Parietal lobe (tissue), 2 donors: Measurements from ENCODE around the gene RPL17.

DNA sequence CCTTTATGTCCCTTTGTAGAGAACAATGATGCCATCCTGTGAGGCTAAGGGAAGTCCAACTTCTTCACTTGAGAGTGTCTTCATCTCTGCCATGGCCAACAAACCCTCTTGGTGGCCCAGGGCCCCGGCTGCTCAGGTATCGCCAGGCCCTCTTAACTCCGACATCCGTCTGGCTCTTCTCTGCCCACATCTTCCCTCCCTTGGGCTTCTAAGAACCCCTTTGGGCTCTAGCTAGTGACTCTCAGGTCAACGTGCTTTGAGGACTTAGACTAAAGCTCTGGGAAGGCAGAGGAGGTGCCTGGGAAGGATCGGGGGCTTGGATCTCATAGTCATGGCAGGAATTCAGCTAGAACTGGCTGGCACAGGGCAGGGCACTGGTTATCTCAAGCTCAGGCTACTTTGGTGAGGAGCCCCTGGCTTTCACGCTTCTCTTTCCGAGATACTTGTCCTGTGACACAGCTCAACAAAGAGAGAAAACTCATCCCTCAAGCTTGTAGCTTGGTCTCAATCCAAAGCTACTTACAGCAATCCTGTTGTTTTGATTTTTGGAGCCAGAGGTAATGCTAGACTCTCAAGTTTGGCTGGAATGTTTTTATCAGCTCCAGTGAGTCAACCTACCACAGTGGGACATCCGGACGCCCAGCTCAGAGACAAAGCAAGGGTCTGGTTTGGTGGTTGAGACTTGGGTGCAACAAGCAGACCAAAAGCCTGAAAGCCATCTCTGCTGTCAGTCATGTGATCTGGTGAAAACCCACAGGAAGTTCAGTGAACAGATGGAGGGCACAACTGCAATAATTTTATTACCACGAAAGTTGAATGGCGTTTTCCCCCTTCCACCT, 102.0 kb upstream of the SMAD7 start:
- RAMPAGE, long total RNA = no peak

- RAMPAGE, long total RNA = no peak
Measured at GRCh38 chr18:49140992-49141641, 190.4 kb upstream of the SMAD7 start.

DNA sequence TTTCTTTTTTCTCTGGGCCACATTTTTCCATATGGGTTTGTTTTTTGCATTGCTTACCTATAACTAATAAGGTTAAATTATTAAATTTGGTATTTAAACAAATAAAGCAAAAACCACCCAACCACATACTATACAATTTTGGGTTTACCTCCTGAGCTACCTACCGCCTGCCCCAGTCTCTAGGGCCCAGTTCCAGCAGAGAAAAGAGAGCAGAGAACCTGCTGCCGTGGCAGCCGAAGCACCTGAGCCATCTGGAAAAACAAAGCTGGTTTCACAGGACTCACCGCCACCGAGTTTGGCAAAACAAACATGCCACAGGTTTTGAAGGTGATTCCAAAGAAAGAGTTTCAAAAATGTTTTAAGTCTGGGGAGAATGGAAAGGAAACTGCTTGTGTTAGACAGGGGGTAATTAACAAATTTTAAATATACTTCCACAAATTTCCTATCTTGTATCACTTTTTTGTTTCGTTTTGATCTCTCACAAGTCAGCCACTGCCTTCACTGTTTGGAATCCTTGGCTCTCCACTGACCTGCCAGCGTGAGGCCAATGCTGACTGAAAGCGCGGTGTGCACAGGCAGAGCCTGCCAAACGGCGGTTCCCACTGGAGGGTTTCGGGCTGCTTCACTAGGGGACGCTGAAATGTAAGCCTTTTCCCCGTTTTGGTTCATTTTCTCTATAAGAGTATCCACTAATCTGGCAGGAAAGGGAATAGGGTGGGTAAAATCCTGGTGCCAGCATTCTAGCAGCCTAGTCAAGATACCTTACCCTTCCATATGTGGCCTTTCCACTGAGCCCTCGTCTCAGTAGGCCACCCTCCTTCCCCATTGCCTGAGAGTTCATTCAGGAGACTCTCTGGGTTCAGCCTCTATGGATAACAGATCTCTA, 91.7 kb downstream of the DYM start:
- RAMPAGE, long total RNA = no peak

DNA sequence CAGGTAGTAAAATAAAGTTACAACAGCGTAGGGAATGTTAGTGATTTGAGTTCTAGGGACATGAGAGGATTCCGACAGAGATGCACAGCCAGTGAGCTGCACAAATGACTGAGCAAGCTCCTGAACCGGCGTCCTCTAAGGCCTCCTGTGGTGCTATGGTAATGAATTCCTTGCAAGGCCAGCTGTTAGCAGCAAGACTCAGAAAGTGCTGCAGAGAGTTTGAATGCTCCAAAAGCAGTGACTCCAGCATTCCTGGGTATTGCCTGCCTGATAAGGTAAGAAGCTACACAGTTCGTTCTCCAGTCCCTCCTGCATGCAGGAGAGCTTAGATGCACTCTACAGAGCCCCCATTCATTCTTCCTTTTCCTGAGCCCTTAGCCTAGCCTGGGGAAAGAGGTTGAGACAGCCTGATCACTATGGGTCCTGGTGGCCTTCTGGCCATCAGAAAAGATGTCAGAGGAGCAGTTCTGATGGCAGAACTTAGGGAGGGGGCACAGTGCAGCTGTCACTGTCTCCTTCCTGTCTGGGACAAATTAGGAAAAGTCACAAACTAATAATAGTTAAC, 4.9 kb upstream of the DYM start:
- RAMPAGE, long total RNA = no peak

DNA sequence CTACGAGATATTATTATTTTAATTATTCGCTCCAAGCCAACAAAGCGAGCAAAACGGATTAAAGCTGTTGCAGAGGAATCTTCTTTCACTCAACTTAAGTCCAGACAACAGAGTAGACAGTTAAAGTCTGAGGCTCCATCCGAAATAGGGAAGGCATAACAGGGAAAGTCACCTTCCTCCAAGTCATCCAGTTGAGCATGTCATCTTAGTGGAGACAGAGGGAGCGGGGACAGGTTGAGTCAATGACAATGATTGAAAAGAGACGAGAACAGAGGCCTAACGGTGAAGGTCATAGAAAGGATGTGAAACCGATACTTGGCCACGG, 492 bp downstream of the C18orf32 start:
- RAMPAGE, long total RNA = no peak

- RAMPAGE, long total RNA = start-site peak on the minus strand at chr18:49492419-49492482, 17,712 and 124 reads in 2 replicates
Measured at GRCh38 chr18:49491570-49492658, at the start of gene RPL17. Gene RPL17 (minus strand): TSS chr18:49492465.

- RAMPAGE, long total RNA = no peak
Measured at GRCh38 chr18:49612975-49613414, 51.1 kb downstream of the LIPG start.

GRCh38 chr18:49618916-49619462, 57.1 kb downstream of the LIPG start:
- RAMPAGE, long total RNA = no peak

GRCh38 chr18:49729642-49730058, 83.7 kb downstream of the ACAA2 start:
- RAMPAGE, long total RNA = no peak

DNA sequence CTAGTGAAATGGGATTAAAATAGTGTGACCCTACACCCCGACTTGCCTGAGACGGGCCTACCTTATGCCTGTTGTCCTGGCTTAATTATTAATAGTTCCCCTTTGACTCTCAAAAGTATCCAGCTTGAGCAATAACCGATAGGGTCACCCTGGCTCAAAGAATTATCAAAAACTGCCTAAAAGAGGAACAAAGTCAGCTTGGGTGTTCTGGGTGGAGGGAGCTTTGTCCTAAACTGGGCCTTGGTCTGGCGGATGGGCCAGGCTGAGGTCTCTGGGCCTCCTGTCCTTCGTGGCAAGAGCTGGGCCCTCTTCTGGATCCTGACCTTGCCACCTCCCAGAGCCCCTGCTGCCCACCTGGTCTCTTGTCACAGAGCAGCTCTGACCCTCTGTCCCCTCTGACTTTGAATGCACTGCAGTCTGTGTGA, 56.3 kb downstream of the ACAA2 start:
- RAMPAGE, long total RNA = no peak

DNA sequence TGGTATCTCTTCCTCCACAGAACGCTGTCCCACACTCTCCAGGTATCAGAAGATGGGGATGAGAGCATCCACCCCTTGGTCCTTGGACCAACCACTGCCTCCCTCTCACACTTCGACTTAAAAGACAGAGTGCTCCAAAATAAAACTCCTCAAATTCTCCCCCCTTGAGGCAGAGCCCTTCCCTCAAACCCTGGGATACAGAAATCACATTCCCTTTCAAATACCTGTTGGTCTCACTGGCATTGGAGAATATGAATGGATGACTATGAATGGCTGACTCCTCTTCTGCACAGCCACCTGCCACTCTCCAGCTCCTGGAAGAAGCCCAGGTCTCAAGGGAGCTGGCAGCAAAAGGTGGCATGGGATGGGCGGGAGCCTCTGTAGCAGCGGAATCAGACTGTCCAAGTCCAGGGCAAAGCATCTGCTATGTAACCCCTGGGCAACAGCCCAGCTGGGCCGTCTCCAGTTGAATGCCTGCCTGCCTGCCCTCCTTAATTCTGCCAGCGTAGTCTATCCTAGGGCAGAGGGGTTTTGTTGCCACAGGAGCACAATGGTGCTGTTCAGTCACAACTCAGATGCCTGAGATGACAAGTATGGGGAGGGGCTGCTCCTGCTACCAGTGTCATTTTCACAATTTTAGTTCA, 115.5 kb downstream of the MYO5B start:
- RAMPAGE, long total RNA = no peak

DNA sequence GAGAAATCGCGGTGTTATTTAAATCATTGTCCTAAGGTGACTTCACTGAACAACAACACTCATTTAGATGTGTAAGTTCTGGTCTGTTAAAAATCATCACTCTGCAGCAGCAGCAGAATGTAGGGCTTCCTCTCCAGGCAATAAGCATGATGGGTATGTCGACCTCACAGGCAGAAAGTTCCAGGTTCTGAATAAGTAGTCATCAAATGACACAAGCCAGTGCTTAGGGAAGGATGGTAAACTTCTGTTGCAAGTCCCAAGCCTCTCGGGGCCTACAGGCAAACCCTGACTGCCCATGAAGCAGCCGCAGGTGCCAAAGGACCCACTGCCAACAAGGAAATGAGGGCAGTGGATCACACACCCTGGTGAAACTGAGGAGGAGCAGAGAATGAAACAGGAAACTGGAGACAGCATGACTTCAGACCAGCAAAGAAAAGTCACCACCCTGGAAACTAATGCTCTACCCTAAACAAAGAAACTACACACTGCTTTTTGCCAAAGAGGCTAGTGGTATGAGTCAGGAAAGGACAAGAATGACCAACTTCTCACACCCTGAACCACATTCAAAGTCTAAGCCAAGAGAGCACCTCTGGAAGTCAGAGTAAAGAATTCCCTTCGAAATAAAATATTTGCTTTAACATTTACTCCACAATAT, 97.3 kb downstream of the MYO5B start:
- RAMPAGE, long total RNA = no peak

DNA sequence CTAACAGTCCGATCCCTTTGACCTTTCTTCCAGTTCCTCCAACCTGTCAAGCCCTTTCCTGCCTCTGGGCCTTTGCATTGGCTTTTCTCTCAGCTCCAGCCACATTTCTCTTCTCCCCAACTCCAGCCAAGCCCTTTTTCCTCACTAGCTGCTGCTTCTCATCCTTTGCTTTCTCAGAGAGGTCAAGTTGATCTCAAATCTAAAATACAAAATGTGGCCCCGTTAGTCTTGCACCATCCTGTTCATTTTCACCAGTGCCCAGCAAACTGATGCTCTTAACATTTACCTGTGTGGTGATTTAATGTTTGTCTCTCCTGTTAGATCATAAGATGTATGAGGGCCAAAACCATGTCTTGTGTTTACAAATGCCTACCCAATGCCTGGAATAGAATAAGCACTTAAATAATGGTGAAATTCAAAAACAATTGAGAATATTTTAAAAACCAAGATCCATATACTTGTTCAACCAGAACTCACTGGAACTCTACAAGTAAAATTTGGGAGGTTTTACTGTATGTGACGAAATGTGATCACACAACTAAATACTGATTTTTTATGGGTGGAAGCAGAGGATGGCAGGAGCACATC, 37.4 kb downstream of the MYO5B start:
- RAMPAGE, long total RNA = no peak

DNA sequence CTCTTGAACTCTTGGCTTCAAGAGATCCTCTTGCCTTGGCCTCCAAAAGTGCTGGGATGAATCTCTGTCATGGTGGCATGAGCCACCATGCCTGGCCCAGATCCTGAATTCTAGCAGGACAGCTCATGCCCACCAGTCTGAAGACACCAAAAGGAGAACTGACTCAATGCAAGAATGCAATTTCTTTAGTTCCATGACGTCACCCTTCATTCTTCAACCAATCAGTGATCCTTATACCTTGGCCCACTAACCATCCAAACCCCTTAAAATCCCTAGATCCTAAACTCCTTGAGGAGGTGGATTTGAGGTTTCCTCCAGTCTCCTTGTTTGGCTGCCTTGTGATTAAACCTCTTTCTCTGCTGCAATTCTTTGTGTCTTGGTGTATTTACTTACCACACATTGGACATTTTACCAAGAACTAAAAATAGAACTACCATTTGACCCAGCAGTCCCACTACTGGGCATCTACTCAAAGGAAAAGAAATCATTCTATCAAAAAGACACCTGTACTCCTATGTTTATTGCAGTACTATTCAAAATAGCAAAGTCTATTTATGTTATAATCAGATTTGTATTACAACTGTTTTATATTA, 25.8 kb upstream of the CXXC1 start:
- RAMPAGE, long total RNA = no peak

GRCh38 chr18:50797067-50798141, 22.4 kb downstream of the MRO start:
- RAMPAGE, long total RNA = no peak

- RAMPAGE, long total RNA = no peak
Measured at GRCh38 chr18:50816696-50817213, 3.1 kb downstream of the MRO start.

DNA sequence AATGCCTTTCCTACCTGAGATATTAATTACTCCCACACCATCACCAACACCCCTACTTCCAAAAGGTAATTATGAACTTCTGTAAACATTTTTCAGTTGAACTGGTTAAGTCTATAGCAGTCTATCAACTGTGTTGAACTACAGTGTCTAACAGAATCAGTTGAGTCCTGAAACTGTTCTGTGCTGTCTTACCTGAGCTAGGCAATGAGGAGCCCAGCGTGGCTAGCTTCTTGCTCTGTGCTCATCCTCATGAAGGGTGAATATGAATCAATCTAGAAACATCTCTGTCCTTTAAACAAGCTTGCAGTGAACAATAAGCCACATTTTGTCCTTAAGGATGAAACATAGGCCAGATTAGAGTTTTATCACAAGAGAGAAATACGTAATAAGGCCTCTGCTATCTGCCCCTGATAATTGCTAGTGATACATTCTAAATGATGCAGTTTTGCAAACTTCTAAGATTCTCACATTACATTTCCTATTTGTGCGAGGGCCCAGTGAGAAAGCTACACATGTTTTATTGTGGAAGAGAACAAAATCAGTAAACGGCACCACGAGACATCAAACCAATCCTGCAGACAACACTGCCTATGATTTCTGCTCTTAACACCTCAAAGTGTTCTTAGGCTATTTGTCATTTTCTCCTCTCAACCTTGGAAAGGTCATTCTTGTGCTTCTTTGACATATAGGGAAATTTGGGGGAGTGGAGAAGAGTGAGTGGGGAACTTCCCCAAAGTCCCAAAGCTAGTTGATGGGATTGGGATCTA, 5.5 kb upstream of the MRO start:
- RAMPAGE, long total RNA = no peak

DNA sequence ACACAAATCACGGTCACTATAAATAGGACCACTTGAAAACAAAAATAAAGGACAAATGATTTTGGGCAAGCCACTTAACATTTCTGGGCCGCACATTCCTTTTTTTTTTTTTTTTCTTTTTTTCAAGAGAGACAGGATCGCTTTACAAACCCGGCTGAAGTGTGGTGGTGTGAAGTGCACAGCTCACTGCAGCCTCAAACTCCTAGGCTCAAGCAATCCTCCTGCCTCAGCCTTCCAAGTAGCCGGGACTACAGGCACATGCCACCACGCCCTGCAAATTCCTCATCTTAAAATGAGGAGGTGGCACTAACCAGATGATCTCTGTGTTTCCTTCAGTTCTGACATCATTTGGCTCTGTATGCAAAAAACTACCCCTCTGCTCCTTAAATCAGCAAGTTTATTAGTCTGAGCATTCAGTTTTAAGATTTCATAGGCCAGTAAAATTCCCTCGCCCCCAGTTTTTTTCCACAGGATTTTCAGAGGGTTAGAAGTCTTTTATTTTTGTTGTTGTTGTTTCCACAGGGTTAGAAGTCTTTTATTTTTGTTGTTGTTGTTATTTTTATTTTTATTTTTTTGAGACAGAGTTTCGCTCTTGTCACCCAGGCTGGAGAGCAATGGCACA, 28.4 kb upstream of the MRO start:
- RAMPAGE, long total RNA = no peak

DNA sequence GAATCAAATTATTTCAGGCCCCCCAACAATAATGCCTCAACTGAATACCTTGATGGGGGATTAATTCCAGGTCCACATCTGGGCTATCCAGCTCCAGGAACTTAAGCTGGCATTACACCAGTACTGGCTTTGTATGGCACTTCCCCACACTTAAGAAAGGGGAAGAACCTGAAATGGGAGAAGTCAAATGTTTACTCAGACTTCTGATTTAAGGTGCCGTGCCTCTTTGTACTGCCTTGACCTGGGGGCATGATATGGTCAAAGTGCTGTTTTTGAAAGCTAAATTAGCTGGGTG, 24.2 kb upstream of the ME2 start:
- RAMPAGE, long total RNA = no peak

- RAMPAGE, long total RNA = no peak
Measured at GRCh38 chr18:51028175-51028816, 1.7 kb upstream of the SMAD4 start.